RPMI7951 (cell line): ENCODE data around the gene ZNF536.

DNA sequence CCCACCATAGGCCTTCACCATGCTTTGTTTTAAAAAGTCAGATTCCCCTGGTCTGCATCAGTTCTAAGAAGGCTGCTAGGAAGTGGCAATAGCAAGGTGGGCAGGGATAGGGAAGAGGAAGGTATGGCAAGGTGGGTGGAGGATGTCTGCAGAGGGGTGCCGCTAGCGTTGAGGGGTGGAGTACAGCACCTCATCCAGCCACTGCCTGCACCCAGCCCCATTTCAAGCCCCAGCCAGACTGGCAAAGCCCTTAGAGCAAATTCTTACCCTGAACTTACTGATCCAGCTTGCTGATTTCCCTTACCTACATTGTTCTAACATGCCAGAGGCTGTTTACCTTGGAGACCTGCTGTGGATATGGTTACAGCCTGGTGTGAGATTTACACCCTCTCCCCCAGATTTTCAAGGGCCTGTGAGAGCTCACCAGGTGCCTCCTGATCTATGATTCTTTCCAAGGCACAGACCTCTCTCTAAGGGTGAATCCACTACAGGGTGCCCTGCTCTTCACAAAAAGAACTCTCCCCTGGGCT is 85.9 kb downstream of the ZNF726 start:
- RAMPAGE, long total RNA = no peak

- RAMPAGE, long total RNA = no peak
Measured at GRCh38 chr19:24002365-24002761, 84.6 kb upstream of the ZNF254 start.

- RAMPAGE, long total RNA = no peak
Measured at GRCh38 chr19:24144562-24144952, 57.6 kb downstream of the ZNF254 start.

DNA sequence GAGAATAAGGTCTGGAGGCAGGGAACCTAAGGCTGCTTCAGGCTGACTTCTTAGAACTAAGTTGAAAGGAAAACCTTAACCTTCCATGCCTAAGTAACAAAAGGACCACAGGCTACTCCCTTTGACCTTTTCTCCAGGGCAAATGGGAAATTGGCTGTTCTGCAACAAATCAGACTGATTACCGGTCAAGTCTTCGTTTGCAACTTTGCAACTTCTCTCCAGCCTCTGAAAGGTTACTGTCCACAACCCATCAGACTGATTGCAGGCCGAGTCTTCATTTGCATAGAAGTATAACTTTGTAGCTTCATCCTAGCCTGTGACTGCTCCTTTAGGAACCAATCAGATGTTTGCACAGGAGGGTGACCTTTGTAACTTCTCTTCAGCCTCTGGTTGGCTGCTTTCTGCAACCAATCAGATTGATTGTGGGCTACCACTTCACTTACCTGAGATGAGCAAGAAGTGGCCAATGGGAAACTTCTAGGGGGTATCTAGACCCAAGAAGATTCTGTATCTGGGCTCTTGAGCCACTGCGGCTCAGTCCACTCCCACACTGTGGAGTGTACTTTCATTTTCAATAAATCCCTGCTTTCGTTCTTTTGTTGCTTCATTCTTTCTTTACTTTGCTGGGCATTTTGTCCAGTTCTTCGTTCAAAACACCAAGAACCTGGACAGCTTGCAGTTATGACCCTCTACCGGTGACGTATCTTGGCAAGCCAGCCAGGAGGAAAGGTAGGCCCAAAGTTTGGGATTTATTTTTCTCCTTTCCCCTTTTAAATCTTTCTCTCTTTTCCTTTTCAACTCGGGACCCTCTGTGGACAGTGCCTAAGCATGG is 768.0 kb downstream of the UQCRFS1 start:
- RAMPAGE, long total RNA = no peak

- RAMPAGE, long total RNA = no peak
Measured at GRCh38 chr19:28481821-28482551, 731.0 kb downstream of the UQCRFS1 start.

GRCh38 chr19:28544401-28544962 is 668.5 kb downstream of the UQCRFS1 start:
- RAMPAGE, long total RNA = no peak

- RAMPAGE, long total RNA = no peak
Measured at GRCh38 chr19:29678289-29679224, 13.3 kb downstream of the PLEKHF1 start.

DNA sequence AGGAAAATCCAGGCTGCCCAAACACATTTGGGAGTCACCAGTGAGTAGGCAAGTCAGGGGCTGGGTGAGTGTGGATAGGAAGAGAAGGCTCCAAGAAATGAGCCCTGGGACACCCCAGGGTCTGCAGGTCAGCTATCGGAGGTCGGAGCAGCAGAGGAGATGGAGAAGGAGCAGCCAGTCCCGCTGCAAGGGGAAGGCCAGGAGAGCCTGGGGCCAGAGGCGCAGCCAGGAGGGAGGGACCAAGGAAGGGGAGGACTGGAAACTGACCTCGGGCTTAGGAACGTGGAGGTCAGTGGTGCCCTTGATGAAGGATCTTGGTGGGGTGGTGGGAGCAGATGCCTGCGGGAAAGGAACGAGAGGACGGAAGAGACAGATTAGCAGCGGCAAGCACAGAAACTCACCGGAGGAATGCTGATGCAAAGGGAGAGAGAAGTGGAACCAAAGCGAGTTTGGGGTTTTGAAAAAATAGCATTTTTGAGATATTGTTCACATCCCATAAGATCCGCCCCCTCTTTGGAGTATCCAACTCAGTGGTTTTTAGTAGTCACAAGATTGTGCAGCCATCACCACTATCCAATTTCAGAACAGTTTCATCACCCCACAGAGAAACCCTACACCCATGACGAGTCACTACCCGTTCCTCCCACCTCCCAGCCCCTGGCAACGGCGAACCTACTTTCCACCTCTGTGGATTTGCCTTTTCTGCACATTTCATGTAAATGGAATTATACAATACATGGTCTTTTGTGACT is 22.1 kb downstream of the PLEKHF1 start:
- RAMPAGE, long total RNA = no peak

GRCh38 chr19:29812340-29813003 is 681 bp downstream of the CCNE1 start:
- RAMPAGE, long total RNA = no peak

- RAMPAGE, long total RNA = no peak
Measured at GRCh38 chr19:29837462-29837932, 25.7 kb downstream of the CCNE1 start.

DNA sequence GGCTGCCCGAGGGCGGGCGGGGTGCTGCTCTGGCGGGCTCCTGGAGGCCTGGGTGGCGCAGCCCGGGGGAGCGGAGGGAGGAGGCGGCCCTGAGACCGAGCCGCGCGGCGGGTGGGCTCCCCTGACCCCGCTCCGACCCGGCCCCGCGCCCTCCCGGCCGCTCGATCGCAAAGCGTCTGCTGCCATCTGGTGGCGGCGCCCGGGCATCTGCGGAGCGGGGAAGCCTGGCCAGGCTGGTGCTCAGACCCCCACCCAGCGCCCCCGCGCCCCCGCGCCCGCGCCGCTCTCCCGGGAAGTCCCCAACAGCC is 61.7 kb downstream of the CCNE1 start:
- RAMPAGE, long total RNA = no peak

GRCh38 chr19:30007156-30007824 is 65.3 kb downstream of the URI1 start:
- RAMPAGE, long total RNA = no peak

GRCh38 chr19:30229514-30229960 is 142.6 kb upstream of the ZNF536 start:
- RAMPAGE, long total RNA = no peak

DNA sequence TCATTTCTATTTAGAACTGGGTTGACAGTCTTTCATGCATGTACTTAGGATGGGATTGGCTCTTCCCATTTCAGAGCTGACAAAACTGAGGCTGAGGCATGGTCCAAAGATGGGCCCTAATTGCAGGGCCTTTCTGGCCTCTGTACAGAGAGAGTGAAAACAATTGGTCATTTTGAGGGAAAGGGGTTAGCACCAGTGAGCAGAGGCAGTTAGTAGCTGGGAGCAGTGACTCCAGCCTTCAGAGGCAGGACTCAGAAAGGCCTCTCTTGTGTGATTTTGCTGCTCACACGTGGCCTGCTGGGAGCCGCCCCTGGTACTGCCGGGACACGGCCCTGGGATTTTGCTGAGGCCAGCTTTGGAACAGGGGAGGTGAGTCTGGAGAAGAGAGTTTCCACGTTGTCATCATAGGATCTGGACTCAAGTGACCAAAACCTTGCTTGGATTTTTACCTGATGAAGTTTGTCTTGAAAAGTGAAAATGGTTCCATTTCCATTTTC is at the start of gene ZNF536:
TSS of gene ZNF536 (plus strand) at position 337 of the 497 bp plus-strand sequence.
- RAMPAGE, long total RNA = no peak

DNA sequence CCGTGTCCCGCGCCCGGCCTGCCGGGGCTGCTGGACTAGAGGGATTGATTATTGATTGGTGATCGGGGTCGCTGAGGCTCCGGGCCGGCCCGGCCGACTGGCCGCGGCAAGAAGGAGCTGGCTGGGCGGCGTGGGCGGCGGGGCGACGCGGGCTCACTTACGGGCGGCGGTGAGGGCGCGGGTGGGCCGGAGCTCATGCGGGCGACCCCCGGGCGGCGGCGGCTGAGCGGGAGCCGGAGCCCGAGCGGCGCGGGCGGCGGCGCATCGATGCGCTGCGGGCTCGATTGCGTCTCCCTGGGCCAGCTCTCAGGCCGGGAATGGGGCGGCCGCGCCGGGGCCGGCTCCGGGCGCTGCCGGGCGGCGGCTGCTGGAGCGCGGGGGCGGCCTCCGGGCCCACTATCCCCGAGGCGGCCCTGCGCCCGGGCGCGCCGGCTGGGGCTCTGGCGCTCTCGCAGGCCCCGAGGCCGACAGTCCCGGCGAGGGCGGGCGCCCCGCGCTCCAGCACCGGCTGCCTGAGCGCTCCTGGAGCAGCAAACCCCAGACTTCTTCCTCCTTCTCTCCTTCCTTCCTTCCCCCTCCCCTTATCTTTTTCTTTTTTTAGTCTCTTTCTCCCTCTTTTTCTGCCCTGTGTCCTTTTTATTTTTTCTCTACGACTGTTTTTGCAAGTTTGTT is 1.5 kb upstream of the TSHZ3 start:
- RAMPAGE, long total RNA = no peak

DNA sequence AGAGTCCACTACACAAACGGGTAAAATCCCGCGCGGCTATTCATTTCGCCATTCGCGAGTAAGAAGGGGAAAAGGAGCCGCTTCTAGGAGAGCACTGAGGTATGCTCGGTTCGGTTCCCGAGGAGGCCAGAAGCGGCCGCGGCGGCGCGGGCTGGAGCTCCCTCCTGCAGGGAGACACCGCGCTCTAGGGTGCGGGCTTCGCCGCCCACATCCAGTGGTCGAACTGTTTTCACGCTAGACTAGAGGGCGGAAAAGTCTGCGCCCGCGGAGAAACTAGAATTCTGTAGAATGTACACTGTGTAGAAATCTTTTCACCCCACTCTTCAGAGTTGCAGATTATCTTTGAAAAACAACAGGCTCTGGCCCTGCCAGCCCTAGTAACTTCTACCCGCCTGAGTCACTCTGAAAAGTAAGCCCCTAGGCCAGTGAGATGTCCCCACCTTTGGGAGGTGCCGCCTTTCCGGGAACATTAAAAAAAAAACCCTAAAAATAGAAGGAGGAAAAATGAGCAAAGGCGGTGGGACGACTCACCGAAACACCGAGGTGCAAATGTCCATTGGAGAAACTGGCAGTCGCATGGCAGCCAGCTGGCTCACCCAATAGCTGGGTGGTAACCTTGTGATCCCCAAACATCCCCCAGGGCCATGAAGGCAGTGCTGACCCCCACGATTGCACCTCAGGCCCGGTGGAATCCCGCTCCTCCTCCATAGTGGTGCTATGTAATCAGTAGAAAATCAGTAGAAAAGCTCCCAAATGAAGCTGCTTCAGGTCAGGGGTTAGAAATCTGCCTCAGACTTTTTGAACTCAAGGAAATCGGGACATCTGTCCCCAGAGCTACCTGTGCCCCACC is 4.0 kb upstream of the TSHZ3 start:
- RAMPAGE, long total RNA = no peak

GRCh38 chr19:31356879-31357308 is 7.7 kb upstream of the TSHZ3 start:
- RAMPAGE, long total RNA = no peak

DNA sequence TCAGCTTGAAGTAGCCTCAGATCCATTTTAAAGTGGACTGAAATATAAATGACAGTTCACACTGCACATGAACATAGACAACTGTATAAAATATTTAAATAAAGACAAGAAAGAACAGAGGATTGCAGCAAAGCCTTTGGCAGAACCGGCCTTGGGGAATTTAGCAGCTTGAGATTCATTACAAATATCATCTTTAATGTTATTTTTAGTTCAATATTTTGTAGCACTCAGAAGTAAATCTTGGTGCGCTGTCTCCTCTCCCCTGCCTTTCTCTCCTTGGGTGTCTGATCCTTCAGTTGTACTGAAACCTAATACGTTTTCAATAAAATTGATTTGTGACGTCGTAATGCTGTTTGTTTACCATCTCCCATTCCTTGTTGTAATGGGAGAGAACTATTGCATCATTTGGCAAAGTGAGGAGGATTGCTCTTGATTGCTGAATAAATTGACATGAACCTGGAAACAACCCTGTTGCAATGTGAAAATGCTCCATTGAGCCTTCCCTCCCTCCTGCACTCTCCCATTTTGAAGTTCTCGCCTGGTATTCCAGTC is 43.2 kb upstream of the TSHZ3 start:
- RAMPAGE, long total RNA = no peak

- RAMPAGE, long total RNA = no peak
Measured at GRCh38 chr19:32086794-32087164, 258.6 kb upstream of the ZNF507 start.

GRCh38 chr19:32382647-32383765 is 22.6 kb upstream of the DPY19L3 start:
- RAMPAGE, long total RNA = no peak